Parietal lobe (tissue), 2 donors: Measurements from ENCODE around the genes CALN1 and VPS37D.

GRCh38 chr7:72337515-72338114 is 74.5 kb downstream of the CALN1 start:
- RAMPAGE, long total RNA, result no peak

DNA sequence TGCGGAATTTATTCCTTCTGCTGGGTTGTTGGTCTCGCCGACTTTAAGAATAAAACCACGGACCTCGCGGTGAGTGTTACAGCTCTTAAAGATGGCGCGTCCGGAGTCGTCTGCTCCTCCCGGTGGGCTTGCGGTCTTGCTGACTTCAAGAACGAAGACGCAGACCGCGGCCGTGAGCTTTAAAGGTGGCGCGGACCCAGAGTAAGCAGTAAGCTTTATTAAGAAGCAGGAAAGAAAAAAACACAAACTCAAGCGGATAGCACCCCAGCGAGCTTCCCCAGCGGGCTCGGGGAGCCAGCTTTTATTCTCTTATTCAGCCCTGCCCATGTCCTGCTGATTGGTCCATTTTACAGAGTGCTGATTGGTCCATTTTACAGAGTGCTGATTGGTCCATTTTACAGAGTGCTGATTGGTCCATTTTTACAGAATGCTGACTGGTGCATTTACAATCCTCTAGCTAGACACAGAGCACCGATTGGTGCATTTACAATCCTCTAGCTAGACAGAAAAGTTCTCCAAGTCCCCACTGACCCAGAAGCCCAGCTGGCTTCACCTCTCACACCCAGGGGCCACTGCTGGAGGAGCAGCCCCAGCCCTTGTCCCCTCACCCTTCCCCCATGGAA is at the start of gene CALN1:
CALN1 (minus strand) TSS at position 276 of the 623 bp plus-strand sequence.
- RAMPAGE, long total RNA, result no peak

DNA sequence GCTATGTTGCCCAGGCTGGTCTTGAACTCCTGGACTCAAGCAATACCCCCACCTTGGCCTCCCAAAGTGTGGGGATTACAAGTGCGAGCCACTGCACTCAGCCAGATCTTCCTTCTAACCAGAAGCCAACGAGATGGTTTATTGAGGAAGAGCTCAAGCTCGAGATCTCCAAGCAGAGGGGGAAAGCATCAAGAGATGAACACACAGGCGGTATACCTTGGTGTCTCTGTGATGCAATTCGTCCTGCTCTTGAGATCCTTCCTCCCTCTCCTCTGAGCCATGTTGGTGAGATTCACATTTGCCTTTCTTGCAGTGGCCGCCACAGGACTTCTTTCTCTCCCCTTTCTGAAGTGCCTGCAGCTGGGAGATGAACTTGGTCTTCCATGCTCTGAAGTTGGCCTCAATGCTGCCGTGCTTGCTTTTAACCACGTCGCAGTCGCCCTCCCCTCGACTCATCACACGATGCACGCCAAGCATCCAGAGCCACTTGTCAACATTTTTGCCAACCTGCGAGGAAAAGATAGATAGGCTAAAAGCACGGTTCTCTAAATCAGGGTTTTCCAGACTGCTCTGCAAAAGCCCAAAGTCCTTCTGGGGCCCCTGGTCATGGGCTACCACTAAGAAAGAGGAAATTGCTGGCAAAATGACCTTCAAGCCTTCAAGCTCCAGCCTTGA is 21.0 kb downstream of the TYW1B start:
- RAMPAGE, long total RNA, result no peak

GRCh38 chr7:72829111-72830058 is 1.4 kb upstream of the TYW1B start:
- RAMPAGE, long total RNA, result start-site peak on the plus strand at chr7:72829458-72829491, 173 and 216 reads in 2 replicates

- RAMPAGE, long total RNA, result no peak
These were observed 14.1 kb downstream of the FKBP6 start for GRCh38 chr7:73341964-73342473.

DNA sequence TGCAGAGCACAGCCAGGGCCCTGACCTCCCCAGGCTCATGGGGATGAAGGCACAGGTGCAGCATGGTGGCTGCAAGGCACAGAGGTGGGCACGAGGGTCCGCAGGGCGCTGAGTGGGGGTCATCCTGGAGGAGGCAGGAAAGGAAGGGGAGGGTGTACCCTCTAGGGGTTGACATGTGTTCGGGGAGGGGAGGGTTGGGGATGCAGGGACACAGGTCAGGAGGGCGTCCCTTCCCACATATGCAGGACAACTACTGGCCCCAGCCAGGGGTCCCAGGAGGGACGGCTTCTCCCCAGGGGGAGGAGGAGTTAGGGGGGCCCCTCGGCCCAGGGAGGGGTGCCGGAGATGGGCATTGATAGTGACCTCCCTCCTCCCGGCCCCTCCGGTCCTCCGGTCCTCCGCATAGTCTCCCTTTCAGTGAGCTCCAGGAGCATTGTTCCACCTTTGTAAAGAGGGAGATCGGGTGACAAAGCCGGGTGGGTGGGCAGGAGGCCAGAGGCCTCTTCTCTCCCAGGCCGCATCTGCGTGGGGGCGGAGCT is 4.6 kb upstream of the FZD9 start:
- RAMPAGE, long total RNA, result no peak

DNA sequence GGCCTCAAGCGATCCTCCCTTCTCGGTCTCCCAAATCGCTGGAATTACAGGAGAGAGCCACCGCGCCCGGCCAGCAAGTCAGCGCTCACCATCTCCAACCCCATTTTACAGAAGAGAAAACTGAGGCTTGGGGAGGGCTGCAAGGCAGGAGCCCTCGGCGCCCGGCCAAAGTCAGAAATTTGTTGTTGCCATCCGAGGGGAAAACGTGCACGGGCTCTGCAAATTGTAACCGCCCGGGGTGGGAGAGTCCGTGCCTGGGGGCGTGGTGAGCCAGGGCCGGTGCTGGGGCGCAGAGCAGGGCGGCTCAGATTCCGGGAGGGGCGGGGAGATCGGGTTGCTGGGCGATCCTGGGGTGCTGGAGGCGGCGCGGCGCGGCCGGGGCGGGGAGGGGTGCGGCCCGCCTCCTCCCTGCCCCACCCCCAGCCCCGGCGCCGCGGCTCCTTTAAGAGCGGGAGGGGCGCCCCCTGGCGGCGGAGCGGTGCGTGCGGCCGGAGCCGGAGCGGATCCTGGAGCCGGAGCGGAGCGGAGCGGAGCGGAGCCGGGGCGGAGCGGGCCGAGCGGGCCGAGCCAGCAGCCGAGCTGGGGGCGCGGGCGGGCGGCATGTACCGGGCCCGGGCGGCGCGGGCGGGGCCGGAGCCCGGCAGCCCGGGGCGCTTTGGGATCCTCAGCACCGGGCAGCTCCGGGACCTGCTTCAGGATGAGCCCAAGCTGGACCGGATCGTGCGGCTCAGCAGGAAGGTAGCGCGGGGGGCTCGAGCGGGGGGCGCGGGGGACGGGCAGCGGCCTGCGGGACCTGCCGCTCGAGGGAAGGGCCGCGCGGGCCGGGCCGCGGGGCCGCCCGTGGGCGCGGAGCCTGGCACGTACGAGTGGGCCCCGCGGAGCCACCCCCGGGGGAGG is at the start of gene VPS37D:
VPS37D (plus strand) TSS at position 473 of the 897 bp plus-strand sequence.
- RAMPAGE, long total RNA, result no peak

DNA sequence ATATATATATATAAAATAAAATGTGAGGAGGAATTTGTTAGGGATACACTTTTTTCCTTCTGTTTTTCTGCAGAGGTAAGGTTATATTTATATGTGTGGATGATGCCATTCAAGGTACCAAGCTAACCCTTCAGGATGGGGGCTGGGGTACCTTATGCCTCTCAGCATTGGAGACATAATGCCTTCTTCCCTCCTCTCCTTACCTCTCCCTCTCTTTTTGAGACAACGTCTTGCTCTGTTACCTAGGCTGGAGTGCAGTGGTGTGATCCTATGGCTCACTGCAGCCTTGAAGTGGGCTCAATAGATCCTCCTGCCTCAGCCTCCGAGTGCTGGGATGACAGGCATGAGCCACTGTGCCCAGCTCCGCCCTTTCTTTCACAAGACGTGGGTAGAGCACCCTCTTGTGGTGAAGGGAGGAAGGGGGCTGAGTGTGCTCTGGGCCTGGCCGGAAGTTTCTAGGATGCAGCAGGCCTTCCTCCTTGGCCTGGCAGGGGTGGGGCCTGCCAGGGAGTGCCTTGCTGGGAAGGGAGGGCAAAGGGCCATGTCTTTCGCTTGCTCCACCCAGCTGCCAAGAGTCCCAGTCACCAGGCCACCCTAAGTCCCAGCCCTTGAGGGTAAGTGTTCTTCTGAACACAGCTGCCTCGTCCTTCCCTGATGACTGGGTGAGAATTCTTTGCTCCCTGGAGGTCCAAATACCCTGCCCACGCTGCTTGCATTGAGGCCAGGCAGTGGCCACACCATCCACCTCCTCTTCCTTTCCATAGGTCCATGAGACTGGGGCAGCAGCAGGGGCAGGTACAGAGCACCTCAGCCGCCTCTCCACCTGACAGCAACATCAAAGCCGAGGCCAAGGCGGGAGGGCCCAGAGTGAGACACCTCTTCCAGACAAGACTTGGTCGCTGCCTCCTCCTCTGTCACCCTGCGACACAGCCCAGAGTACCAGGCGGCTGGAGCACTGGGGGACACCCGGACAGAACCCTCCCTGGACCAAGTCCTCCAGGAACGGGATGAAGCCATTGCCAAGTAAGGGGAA is 3.8 kb downstream of the ABHD11 start:
- RAMPAGE, long total RNA, result no peak

DNA sequence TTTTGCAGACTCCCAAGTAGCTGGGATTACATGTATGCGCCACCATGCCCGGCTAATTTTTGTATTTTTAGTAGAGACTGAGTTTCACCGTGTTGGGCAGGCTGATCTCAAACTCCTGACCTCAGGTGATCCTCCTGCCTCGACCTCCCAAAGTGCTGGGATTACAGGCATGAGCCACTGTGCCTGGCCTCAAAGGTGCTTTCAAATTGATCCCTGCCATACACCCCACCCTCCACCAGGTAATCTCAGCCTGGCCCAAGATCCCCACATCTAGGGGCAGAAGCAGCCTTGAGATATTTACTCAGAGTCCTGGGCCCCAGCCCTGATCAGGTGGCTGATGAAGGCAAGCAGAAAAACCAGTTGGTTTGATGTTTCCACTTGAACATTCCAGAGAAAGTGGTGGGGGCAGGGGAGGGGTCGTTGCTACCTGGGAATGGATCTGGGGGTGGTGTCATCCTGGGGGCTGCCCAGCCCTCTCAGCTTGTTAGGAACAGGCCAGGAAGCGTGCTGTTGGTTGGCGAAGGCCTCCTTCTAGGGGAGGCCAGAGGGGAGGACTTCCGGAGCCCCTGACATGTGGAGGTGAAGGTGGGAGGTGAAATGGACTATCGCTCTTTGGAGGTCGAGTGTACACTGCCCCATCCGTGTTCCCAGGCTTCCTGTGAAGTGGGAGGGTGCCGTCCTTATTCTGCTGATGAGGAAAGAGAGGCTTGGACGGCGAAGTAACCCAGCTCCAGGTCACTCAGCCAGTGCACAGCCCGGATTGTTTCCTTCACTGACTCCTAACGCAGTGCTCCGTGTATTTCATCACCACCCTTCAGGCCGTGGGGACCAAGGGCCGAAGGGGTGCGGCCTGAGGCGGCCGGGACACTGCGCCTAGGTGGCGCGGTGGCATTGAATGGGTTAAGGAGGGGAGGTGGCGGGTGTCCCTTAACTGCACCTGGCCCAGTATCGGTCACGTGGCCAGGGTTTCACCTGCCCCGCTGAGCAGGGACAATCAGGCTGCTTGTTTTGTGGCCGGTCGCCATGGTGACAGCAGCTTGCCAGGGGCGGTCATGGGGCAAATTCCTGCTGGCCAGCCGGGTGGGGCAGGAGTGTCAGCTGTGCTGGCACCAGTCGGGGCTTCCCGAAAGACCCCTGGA is 3.9 kb upstream of the ABHD11 start:
- RAMPAGE, long total RNA, result no peak

DNA sequence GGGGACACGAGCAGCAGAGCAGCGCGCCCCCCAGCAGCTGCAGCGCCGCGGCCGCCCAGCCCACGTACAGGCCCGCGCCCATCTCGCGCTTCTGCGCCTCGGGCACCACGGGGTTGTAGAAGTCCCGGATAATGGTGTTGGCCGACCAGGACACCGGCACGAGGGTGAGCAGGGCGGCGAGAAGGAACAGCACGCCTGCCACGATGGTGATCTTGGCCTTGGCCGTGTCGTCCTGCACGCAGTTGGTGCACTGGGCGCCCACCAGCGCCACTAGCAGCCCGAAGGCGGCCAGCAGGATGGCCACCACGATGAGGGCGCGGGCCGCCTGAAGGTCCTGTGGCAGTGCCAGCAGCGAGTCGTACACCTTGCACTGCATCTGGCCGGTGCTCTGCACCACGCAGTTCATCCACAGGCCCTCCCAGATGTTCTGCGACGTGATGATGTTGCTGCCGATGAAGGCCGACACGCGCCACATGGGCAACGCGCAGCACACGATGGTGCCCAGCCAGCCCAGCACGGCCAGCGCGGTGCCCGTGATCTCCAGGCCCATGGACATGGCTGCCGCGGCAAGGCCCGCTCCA is 486 bp downstream of the CLDN3 start:
- RAMPAGE, long total RNA, result no peak

GRCh38 chr7:73851368-73852059 is 9.2 kb upstream of the METTL27 start:
- RAMPAGE, long total RNA, result no peak

- RAMPAGE, long total RNA, result no peak
These were observed 29.2 kb downstream of the TMEM270 start for GRCh38 chr7:73890116-73890513.

DNA sequence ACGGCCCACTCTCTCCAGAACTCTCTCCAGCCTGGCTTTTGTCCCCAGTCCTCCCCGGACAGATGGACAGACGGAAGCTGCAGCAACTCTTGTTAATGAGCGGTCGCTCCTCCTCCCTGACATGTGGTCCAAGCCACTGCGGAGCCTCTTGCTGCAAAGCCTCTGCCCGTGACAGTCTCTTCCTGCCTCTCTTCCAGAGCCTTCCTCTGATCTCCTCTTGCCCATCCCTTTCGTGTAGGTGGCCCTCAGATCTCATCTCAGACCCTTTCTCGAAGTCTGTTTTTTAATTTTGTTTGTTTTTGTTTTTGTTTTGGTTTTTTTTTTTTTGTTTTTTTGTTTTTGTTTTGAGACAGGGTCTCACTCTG is 46.0 kb downstream of the TMEM270 start:
- RAMPAGE, long total RNA, result no peak

GRCh38 chr7:73984669-73985235 is 43.2 kb upstream of the ELN start:
- RAMPAGE, long total RNA, result no peak

GRCh38 chr7:74190900-74191381 is 16.8 kb downstream of the EIF4H start:
- RAMPAGE, long total RNA, result no peak

- RAMPAGE, long total RNA, result no peak
These were observed 12.2 kb upstream of the LAT2 start for GRCh38 chr7:74197162-74198423.

GRCh38 chr7:74294108-74294879 is 5.1 kb downstream of the CLIP2 start:
- RAMPAGE, long total RNA, result no peak

GRCh38 chr7:74306534-74307539 is 17.6 kb downstream of the CLIP2 start:
- RAMPAGE, long total RNA, result no peak

GRCh38 chr7:74312407-74313204 is 23.4 kb downstream of the CLIP2 start:
- RAMPAGE, long total RNA, result no peak

DNA sequence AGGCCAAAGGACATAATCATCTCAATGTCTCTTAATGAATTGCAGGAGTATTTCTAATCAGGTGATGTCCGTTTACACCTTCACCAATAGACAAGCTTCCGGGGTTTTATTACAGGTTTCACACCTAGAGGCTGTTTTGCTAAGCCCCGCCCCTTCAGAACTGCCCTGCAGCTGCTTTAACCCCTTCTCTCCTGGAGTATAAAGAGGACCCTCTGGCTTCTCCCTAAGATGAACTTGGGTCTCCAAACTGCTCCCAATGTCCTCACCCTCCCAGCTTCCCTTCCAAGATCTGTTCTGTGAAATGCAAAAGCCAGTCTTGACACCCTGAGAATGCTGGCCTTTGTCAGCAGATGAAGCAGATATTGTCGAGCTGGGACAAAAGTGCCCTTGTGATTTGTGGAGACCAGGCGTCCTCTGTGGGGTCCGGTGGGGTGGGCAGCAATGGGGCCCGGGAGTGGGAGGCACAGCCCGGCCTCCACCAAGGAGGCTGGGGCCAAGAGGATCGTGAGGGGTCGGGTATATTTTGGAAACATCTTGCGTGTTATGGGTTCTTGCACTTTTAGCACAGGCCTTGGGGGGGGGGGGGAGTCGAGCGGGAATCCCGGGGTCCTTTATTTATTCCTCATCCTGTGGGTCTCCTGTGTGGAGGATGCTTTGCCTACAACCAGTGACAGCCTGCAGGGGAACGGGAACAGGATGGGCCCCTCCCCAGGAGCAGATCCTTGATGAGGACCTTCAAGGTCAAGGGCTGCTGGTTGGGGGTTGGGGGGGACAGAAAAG is 81.7 kb upstream of the GTF2IRD1 start:
- RAMPAGE, long total RNA, result no peak